Heart (tissue), 3 donors: ENCODE measurements around a stretch of chr7.

- RAMPAGE, long total RNA, 2 experiments, result no peak in any of the 2 experiments
These were observed 3.7 kb downstream of the RBM48 start for GRCh38 chr7:92532365-92532685.

DNA sequence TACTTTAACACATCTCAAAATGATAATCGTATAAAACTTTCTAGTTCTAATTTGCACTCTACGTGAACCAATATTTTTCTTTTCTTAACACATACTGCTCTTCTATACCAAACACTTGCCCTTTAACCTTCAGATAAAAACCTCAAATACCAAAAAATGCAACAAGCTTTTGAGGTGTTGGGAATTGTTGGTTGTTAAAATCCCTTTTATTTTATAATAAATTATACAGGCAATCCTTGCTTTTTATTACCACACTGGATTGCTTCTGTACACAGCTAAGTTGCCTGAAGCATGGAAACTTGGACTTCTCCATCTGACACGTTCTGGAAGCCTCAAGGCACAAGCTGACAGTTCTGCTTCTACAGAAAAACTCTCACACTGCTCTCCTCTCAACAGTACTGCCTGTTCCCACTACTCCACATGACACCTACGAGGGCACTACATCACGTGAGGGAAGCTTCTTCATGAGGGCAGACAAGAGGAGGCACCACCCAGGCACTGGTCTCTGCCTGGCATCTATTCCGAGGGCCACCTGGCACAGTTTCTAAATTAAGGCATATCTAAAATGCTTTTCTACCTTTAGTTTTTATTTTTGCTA is 16.7 kb upstream of the FAM133B start:
- RAMPAGE, long total RNA, 2 experiments, result no peak in any of the 2 experiments

- RAMPAGE, long total RNA, 2 experiments, result no peak in any of the 2 experiments
These were observed 118.0 kb downstream of the CDK6 start for GRCh38 chr7:92718023-92719076.

DNA sequence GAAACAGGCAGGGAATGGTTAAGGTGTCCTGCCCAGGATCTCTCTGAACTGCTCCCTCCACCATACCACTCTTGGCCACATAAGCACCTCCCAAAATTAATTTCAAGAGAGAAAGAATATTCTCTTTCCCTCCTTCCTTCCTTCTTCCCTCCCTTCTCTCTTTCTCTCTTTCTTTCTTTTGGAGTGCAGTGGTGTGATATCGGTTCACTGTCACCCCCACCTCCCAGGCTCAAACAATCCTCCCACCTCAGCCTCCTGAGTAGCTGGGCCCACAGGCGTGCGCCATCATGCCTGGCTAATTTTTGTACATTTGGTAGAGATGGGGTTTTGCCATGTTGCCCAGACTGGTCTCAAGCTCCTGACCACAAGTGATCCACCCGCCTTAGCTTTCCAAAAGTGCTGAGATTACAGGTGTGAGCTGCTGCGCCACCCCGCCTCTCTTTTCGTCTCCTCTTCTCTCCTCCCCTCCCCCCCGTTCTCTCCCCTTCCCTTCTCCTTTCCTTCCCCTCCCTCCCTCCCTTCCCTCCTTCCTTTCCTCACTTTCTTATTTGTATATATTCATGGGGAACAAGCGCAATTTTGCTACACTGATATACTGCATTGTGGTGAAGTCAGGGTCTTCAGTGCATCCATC is 34.8 kb downstream of the CDK6 start:
- RAMPAGE, long total RNA, 2 experiments, result no peak in any of the 2 experiments

GRCh38 chr7:92809417-92810168 is 26.8 kb downstream of the CDK6 start:
- RAMPAGE, long total RNA, 2 experiments, result no peak in any of the 2 experiments

GRCh38 chr7:92870839-92871188 is 34.4 kb upstream of the CDK6 start:
- RAMPAGE, long total RNA, 2 experiments, result no peak in any of the 2 experiments

DNA sequence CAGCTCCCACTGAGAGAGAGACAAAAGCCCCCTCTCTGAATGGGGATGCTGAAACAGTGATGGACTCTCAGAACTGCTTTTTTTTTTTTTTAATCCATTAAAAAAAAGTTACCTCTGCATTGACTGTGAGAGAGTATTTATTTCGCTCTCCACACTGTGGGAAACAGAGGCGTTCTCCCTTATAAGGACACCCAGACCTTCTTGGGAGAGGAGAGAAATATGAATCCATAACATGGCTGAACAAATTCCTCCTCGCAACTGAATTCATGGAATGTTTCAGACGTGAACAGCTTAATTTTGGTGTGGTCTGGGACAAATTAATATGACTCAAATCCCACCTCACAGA is 73.5 kb downstream of the SAMD9 start:
- RAMPAGE, long total RNA, 2 experiments, result no peak in any of the 2 experiments

- RAMPAGE, long total RNA, 2 experiments, result no peak in any of the 2 experiments
These were observed 13.7 kb downstream of the SAMD9L start for GRCh38 chr7:93134285-93135093.

- RAMPAGE, long total RNA, 2 experiments, result no peak in any of the 2 experiments
These were observed 552 bp downstream of the VPS50 start for GRCh38 chr7:93232731-93233105.

DNA sequence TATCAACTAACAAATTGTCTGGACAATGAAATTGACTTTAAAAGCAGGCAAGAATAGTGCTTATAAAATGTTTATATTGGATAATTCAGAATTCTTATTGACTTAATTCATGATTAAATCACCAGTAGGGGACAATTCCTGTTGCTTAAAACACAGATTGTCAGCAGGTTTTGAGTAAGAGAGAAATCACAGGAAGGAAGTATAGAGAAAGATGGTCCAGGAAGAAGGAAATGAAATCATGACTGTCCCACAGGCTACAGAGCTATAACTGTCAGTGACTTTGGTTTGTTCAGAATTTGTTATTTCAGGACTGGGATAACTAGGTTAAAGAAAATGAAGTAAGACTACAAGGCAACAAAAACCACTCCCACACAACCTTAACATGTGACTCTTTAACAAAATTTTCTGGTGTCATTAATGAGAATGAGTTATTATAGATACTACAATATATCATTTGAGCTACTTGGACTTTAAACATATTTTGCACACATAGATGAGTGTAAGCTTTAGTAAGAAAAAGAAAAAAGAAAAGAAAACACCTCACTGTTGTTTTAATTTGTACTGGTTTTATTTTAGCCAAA is 6.9 kb downstream of the GNGT1 start:
- RAMPAGE, long total RNA, 2 experiments, result no peak in any of the 2 experiments

- RAMPAGE, long total RNA, 2 experiments, result no peak in any of the 2 experiments
These were observed 7.1 kb upstream of the GNG11 start for GRCh38 chr7:93914386-93914939.

GRCh38 chr7:94050048-94050426 is 45.9 kb upstream of the BET1 start:
- RAMPAGE, long total RNA, 2 experiments, result no peak in any of the 2 experiments

DNA sequence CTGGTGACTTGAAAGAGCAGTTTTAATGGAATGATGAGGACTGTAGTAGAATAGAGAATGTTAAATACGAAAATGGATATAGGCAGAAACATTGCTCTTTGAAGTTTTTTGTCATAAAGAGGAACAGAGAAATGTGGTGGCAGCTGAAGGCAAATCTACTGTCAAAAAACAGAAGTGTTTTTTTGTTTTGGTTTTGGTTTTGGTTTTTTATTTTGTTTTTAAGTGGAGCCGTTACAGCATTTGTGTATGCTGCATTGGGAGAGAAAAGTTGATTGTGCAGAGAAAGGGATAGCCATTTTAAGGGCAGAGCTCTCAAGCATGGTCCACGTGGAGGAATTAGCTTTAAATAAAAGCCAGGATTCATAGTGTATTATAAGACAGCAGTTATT is 156.6 kb upstream of the BET1 start:
- RAMPAGE, long total RNA, 2 experiments, result no peak in any of the 2 experiments

GRCh38 chr7:94176830-94177685 is 172.9 kb upstream of the BET1 start:
- RAMPAGE, long total RNA, 2 experiments, result no peak in any of the 2 experiments

DNA sequence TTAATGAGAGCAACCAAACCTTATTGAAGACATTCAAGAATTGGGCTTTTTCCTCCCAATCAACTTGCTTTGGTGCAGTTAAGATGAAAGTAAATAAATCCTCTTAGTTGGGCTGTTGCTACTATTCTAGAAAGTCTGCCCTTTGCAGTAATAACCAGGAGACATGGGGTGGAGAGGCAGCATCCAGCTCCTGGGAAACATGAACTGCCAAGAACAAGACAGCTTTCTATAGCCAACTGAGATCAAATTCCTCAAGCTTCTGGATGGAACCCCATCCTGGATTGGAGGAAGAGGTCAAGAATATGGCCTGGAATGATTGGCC is 70.4 kb upstream of the COL1A2 start:
- RAMPAGE, long total RNA, 2 experiments, result no peak in any of the 2 experiments

- RAMPAGE, long total RNA, 2 experiments, result no peak in any of the 2 experiments
These were observed 19.0 kb upstream of the COL1A2 start for GRCh38 chr7:94375546-94376340.

GRCh38 chr7:94509950-94510410 is 371 bp downstream of the CASD1 start:
- RAMPAGE, long total RNA, 2 experiments, result no peak in any of the 2 experiments

- RAMPAGE, long total RNA, 2 experiments, result no peak in any of the 2 experiments
These were observed 119.8 kb downstream of the PPP1R9A start for GRCh38 chr7:95027226-95027618.

- RAMPAGE, long total RNA, 2 experiments, result no peak in any of the 2 experiments
These were observed 15.2 kb upstream of the ASB4 start for GRCh38 chr7:95470435-95471001.

DNA sequence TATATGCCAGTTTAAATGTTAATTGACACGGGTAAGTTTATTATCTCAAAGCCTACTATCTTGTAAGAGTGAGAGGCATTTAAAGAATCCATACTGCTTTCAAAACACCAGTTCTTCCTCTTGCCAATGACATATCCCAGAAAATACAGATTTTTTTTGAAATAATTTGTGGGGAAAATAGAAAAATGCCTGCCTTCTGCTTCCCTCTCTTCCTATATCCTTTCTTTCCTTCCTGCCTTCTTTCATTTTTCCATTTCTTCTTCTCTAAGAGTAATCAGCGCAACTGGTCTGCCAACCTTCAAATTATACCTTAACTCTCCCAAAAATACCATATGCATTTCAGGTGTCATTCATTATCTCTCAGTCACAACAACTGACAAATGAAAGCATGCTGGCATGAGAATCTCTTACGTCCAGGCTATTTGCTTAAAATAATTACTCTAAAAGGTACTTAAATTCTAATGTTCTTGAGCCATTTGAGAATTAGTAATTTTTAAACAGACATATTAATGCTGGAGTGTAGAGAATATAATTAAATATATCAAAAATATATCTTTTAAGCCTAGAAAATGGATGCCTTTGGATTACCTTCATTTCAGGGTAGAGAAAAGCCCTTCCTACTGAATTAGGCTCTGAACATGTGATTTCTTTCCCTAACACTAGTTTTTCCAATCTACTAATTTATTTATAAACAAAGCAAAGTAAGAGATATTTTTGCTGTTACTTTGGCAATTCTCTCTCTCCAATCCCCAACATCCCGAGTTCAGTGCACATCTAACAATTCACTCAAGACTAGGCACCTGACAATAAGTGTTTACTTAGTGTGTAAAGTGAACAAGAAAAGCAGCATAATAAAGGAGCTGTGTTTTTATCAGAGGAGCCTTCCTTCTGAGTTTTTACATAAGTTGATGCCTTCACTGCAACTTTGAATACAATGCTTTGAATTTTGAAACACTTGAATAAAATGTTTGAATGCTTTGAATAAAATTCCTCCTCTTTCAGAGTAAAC is 11.9 kb downstream of the PDK4 start:
- RAMPAGE, long total RNA, 2 experiments, result no peak in any of the 2 experiments